RPMI7951 (cell line): ENCODE results near the genes HECW2 and PGAP1.

GRCh38 chr2:196232841-196233507 is 61.6 kb upstream of the STK17B start:
- RAMPAGE, long total RNA, result no peak

GRCh38 chr2:196268060-196268343 is 96.6 kb upstream of the STK17B start:
- RAMPAGE, long total RNA, result no peak

DNA sequence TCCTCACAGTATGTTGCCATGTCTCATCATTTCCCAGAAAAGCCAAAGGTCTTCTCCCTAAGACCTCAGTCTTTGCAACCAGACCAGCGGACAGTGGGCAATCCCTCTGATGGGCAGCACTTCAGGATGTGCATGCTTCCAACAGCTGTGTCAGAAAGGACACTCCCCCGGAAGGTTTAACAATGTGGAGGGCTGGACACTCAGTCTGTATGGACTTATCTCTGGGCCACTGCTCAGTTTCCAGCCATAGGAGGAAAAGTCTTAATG is 104.6 kb upstream of the STK17B start:
- RAMPAGE, long total RNA, result no peak

DNA sequence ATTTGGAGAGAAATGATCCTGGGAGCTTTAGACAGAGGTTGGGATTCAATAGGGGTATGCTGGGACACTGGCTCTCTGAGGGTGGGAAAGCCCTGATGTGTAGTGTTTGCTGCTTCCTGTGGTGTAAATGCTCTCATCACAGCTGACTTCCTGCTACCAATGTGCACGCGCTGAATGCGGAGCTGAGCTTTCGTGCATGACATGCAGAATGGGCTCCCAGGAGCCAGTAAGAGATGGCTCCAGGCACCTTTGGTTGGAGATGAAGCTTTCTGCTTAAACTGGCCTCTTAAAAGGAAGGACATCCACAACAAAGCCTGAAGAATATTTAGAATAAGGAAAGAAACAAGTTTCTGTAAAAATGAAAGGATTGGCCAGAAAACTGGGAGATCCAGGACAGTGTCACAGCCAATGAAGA is 177.9 kb downstream of the HECW2 start:
- RAMPAGE, long total RNA, result no peak

DNA sequence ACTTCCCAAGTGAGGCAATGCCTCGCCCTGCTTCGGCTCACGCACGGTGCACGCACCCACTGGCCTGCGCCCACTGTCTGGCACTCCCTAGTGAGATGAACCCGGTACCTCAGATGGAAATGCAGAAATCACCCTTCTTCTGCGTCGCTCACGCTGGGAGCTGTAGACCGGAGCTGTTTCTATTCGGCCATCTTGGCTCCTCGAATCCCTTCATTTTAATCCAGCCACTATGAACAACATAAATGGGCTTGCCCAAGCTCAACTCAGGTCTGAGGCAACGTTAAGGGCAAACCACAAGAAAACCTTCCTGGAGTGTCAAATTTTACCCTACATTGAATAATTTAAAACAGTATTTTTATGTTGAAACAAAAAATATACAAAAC is 66.1 kb downstream of the HECW2 start:
- RAMPAGE, long total RNA, result no peak

DNA sequence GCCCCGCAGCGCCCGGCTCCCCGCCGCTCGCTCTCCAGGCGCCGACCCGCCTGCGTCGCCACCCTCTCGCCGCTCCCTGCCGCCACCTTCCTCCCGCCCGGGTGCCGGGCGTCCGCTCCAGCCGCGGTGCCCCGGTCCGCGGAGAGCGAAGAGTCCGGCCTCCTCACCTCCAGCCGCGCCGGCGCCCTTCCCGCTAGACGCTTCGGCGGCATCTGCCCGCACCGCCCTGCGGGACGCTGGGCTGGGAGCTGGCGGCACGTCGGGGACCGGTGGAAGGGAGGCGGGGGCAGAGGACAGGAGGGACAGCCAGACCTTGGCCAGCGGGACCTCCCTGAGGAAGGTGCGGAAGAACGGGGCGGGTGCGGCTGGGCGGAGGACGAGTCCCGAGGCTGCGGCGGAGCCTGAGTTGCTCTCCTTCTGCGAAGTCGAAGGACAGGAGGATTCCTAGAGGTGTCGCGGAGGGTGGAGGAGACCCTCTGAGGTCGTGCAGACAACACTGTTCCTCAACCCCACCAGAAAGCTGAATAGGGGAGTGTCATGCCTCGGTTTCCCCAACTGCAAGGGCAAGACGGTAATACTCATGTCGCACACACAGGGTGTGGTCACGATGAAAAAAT is at the start of gene HECW2:
Gene HECW2, minus strand, starts transcription at position 214 of the 617 bp plus-strand sequence.
- RAMPAGE, long total RNA, result no peak

DNA sequence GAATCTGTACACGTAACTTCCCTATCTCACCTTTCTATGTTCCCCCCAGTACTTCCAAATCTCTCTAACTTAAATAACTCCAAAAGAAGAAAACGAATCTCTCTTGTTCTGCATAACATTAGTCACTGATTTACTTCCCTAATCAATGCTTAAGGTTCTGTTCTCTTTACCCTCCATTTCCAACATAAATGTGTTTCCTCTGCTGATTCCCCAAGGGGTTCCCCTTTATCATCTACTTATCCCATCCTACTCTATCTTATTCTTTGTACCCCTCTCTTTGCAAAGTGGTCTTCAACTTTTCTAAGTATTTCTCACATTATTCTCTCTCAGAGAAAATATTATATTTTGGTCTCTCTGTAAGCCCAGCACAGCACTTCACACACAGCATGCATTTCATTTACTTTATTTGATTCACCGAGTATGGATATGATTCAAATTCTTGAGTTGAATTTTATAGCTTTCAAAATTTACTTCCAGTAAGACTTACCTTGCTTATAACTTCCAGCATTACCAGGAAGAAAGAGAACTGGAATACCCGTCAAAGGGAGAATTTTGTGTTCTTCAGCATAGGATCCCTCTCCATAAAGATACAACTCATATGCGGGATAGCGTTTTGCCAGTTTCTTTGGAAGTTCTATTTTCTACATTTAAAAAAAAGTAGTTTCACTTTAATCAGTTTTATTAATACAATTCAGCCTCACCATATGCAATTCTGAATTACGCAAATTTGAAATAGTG is 6.8 kb downstream of the PGAP1 start:
- RAMPAGE, long total RNA, result no peak

GRCh38 chr2:196926479-196926908 is at the start of gene PGAP1:
Gene PGAP1, minus strand, starts transcription at chr2:196926707.
- RAMPAGE, long total RNA, result no peak

- RAMPAGE, long total RNA, result no peak
Observed at GRCh38 chr2:197108780-197109497, 182.4 kb upstream of the PGAP1 start.

- RAMPAGE, long total RNA, result no peak
Observed at GRCh38 chr2:197163867-197165021, 146.3 kb downstream of the ANKRD44 start.

- RAMPAGE, long total RNA, result no peak
Observed at GRCh38 chr2:197185003-197185656, 125.5 kb downstream of the ANKRD44 start.

DNA sequence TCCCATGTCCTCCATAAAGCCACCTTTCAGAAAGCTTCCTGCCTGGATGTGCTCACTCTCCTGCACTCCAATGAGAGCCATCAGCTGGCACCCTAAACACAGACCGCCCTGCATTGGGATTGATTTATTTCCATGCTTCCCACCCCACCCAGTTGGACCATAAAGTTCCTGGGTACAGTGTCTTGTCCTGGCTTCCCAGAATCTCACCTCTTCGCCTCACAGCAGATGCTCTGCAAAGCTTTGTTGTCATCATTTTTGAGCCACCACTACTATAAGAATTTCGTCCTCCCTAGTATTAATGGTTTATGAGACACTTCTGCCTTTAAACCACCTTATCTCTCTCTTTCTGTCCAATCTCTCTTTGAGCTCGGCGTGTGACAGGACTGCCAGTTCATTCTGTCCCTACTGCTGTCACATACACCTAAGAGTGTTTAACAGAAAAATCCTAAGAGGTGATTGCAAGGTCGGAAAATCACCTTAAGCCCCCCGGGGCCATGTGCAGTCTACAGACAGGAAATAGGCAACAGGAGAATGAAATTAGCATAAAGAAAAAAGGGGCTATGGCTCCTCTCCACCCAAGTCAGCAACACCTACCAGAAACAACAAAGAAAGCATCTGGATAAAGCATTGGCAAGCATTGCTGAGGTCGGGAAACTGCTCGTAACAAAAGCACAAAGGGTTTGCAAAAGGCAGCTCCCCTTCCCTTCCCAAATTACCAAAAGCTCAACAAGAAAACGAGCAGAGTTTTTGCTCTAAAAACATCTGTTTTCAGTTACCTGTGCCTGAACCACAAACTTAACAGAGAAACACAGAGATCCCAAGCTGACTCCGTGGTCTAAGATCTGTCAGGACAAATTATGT is 30.6 kb downstream of the ANKRD44 start:
- RAMPAGE, long total RNA, result no peak

- RAMPAGE, long total RNA, result no peak
Observed at GRCh38 chr2:197328555-197328891, 17.9 kb upstream of the ANKRD44 start.

- RAMPAGE, long total RNA, result no peak
Observed at GRCh38 chr2:197454793-197455575, 1.6 kb downstream of the COQ10B start.

DNA sequence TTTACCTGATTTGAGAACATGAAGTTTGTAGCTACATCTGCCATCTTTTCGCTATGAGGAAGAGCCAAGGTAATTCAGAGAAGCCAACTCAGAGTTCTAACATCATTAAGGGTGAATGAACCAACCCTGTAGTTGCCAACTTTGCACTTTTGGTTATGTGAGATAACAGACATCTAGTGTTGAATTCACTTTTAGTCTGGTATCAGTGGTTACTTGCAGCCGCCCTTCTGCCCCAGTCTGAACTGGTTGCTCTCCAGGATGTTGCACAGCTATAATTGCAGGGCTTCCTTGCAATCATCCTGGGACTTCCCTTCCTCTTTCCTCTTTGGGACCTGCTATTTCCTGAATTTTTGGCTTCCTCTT is 21.2 kb downstream of the HSPD1 start:
- RAMPAGE, long total RNA, result no peak

GRCh38 chr2:197674378-197674824 is 986 bp downstream of the RFTN2 start:
- RAMPAGE, long total RNA, result no peak

GRCh38 chr2:197785857-197786997 is 1.1 kb upstream of the BOLL start:
- RAMPAGE, long total RNA, result no peak

GRCh38 chr2:197808860-197809433 is 4.6 kb downstream of the PLCL1 start:
- RAMPAGE, long total RNA, result no peak

- RAMPAGE, long total RNA, result no peak
Observed at GRCh38 chr2:197830028-197830747, 25.8 kb downstream of the PLCL1 start.

DNA sequence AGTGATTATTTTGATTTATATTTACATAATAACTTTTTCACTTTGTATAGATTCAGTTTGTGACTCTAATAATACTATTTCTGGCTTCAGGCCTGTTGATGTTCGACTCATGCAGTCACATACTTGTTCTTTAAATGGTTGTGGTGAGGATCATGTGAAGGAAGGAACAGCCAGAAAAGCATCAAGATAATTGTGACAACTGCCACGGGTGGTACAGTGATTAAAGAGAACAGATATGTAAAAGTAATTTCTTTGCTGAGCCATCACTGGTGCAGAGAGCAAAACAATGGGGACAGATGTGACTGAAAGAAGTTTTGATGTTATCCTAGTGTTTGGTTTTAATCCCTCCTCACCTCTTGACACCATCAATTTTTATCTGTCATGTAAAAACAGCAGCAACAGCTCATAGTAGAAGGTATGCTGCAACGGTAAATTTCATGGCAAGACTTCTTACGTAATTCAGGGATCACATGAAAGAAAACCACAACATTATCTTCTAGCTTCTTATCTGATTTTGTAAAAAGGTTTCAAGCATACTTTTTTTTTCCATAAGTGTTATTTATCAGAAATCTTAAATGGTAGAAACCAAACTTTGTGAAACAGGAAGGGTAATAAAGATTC is 65.1 kb downstream of the PLCL1 start:
- RAMPAGE, long total RNA, result no peak